Myometrial cell (primary cell): ENCODE results near the genes EXOSC1, MARVELD1 and CRTAC1.

DNA sequence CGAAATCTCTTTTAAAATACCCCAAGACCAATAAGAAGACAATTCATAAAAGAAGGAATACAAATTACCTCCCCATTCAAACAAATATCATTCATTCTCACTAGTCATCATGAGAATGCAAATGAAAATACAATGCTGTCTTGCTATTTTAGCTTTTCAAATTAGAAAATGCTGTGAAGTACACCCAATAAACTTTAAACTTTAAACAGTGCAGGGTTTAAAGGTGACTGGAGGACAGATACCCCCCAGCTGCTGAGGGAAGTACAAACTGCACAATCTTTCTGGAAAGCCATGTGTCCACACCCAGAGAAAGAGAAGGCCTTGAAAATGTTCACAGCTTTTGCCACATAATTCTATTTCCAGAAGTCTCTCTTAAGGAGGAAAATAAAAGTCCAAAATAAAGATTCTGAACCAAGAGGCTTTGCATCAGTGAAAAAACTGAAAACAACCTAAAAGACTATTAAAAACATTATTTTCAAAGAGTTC, 56.5 kb downstream of the PIK3AP1 start:
- RAMPAGE, long total RNA, result no peak

DNA sequence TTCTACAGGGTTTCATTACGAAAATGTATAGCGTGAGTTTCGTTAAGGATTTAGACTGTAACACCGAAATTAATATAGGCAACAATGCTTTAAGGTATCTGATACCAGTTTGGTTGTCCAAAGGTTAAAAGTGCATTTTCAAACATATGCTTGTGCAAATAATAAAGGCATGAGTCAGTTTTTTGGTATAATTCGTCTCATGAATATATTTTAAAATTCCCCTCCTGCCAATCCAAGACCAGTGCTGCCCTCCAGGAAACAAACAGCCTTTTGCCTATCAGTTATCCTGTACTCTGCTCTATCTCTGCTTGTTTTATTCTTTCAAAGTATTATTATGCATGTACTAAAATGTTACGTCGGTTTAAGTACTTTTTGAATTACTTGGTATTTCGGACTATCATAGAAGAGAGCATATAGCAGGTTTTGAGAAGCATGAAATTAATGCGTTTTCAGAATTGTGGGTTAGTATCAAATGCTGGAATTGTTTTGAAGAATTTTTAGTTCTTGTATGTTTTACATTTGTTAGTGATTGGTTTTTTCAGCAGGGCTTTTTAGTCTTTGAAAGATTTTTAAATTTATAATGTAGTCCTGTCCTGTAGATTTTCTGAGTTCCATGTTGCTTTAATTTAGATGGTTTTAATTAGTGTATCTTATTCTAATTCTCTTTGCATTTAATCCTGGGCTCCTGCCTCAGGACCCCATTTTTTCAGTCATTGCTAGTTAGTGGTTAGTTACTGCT, 2.2 kb downstream of the LCOR start:
- RAMPAGE, long total RNA, result no peak

GRCh38 chr10:96947043-96947376, 114.9 kb downstream of the LCOR start:
- RAMPAGE, long total RNA, result no peak

DNA sequence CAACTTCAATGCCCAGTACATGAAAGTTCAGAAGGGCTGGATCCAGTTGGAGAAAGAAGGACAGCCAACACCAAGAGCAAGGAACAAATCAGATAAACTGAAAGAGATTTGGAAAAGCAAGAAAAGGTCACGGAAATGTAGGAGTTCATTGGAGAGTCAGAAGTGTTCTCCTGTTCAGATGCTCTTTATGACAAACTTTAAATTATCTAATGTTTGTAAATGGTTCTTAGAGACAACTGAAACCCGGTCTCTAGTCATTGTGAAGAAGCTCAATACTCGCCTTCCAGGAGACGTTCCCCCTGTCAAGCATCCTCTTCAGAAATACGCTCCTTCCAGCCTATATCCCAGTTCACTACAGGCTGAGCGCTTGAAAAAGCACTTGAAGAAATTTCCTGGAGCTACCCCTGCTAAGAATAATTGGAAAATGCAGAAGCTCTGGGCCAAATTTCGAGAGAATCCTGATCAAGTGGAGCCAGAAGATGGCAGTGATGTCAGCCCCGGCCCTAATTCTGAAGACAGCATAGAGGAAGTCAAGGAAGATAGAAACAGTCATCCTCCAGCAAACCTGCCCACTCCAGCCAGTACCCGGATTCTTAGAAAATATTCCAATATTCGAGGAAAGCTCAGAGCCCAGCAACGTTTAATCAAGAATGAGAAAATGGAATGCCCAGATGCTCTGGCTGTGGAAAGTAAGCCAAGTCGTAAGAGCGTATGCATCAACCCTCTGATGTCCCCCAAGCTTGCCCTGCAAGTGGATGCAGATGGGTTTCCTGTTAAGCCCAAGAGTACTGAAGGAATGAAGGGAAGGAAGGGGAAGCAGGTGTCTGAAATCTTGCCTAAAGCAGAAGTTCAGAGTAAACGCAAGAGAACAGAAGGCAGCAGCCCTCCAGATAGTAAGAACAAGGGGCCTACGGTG, 152.0 kb downstream of the LCOR start:
- RAMPAGE, long total RNA, result no peak

GRCh38 chr10:96985921-96986421, 153.9 kb downstream of the LCOR start:
- RAMPAGE, long total RNA, result no peak

DNA sequence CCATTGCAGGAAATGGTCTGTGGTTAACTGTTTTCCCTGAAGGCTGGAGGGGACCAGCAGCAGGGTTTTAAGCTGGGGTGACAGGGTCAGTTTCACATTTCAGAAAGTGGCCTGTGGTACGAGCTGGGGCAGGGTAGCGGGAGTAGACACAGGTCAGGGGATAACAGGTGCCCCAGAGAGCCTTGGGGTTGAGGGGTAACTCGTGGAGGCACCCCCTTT, 169.0 kb downstream of the SLIT1 start:
- RAMPAGE, long total RNA, result no peak

GRCh38 chr10:97290620-97291498, 1.6 kb downstream of the ARHGAP19 start:
- RAMPAGE, long total RNA, result no peak

DNA sequence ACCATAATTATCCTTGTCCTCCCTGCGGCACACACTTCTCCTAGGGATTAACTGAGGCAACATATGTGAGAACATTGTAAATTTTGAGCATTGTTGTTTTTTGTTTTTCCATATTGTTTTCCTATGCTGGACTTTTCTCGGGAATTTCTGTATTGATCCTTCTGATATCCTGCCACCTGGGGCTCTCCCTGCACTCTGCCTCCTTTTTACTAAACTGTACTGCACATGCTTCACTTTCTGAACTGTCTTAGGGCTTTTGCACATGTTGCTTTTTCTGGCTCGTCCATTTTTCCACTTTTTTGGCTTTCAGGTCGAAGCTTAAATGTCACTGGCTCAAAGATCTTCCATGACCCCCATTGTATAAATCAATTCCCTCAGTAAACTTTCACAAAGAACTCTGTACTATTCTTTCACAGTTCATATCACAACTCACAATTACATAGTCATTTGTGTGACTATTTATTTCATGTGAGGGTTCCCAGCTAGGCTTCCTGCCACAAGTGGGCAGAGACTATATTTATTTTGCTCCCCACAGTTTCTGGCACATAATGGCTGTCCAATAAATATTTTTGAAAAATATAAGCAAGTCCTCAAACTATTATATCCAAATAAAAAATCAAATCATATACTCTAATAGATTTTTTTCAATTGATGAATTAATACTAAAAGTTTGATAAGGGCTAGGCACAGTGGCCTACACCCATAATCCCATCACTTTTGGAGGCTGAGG, 1.5 kb upstream of the ARHGAP19 start:
- RAMPAGE, long total RNA, result no peak

GRCh38 chr10:97445229-97446302, at the start of gene EXOSC1:
Gene EXOSC1 (minus strand): TSS chr10:97446006.
- RAMPAGE, long total RNA, result no peak

- RAMPAGE, long total RNA, result no peak
Measured at GRCh38 chr10:97457971-97458907, 12.3 kb downstream of the ZDHHC16 start.

DNA sequence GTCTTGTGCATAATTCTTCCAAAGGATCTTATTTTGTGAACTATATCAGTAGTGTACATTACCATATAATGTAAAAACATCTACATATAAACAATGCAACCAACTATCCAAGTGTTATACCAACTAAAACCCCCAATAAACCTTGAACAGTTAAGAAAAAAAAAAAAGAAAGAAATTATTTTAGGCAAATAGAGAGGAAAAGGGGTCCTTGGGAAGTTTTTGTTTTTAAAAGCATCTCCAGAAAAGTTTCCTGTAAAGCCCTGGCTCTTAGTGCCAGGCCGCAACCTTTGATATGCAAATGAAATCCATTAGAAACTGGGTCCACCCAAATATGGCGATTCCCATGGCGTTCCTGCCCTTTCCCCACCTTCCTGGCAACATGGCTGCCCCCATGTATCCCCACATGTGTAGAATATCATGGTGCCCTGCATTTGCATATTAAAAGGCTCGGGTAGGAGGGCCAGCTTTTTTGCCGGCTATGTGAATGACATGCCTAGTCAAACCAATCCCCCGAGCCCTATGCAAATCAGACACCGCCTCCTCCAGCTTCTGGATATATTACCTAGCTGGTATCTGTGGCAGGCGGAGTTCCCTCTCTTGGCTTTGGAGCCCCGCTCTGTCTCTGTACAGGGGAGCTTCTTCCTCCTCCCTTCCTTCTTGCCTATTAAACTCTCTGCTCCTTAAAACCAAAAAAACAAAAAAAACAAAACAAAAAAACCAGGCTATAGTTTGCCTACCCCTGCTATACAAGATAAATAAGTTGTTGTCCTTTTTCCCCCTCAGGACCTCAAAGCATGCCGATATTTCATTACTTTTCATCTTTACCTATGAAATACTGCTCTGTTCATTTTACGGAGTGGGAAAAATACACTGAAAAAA, 18.3 kb downstream of the MMS19 start:
- RAMPAGE, long total RNA, result no peak

DNA sequence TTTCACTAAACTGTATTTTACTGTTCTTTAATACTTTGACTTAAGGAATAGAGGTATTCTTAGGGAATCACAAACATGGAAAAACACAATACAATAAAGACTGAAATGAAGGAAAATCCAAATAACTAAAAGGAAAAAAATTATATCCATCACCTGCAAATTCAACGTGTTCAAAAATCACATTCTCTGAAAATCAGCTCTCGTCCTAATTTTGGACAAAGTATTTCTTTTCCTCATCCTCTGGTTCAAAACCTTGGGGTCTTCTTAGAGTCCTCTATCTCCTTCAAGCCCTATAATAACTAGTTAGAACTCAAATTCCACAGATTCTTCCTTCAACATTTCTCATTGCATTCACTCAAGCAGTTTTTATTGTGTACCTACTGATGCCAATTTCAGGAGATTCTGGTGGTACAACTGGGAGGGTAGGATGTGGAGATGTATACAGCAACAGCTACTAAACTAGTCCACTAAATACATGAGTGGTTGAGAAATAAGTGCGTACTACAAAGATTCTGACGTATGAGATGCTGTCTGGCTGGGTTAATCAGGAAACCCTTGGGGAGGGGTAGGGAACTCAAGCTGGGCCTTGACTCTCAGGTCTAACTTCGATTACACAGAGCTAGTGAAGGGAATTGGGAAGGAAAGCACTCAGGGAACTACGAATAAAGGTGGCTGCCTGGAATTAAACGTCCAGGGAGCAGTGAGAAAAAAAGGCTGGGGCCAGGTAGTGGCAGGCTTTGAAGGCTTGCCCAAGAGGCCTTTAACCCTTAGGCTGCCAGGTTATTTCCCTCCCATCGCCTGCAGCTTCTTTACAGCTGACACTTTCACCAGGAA, 3.5 kb downstream of the MMS19 start:
- RAMPAGE, long total RNA, result no peak

- RAMPAGE, long total RNA, result no peak
Measured at GRCh38 chr10:97518893-97519340, 20.2 kb downstream of the UBTD1 start.

- RAMPAGE, long total RNA, result no peak
Measured at GRCh38 chr10:97608839-97609917, 19.7 kb downstream of the C10orf62 start.

DNA sequence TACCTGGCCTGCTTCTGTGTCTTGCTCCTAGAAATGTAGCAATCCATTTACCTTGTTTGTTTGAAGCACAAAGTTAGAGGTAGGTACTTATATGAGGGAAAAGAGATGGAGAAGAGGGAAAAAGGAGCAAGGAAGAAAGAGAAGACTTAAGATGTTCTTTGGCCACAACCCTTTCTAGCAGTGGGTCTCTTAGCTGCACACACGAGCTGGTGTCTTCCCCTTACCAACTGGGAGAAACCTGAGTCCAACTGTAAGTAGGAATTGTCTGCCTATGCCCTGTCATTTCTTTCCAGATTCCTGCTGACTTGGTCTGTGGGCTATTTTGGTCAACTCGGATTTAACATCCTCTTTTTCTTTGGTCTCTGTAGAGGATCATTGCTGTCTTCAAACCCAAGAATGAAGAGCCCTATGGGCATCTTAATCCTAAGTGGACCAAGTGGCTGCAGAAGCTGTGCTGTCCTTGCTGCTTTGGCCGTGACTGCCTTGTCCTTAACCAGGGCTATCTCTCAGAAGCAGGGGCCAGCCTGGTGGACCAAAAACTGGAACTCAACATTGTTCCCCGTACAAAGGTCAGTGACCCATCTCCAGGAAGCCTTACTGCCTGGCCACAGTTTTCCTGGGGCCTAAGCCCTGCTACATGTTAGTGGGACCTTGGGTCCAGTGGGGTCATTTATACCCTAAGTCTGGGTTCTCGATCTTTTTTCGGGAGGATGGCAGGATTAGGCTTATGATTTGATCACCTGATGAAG, 10.3 kb downstream of the PI4K2A start:
- RAMPAGE, long total RNA, result no peak

- RAMPAGE, long total RNA, result no peak
Measured at GRCh38 chr10:97665852-97666861, 20.9 kb downstream of the AVPI1 start.

DNA sequence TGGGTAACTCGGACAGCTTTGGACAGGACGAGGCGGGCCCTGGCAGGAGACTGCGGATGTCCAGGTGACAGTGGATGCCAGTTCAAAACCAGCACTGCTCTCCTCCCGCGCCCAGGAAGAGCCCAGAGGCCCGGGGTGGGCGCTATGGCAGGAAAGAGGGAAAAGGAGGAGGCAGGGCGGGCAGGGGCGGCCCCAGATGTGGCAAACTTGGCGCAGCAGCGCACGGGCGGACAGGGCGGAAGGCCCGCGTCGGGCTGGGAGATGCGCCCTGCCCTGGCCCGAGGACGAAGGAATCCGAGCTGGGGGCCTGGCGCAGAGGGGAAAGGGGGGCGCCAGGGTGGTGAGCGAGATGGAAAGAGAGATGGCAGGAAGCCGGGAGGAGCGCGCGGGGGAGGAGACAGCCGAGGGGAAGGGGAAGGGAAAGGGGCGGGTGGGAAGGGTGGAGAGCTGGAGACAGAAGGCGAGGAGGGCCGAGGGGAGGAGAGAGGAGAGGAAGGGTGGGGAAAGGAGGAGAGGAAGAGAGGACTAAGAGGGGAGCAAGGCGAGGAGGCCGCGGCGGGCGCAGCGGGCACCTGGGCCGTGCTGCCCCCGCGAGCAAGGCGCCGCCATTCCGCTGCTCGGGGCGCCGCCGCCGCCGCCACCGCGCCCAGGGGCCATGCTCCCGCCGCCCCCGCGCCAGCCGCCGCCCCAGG, at the start of gene MARVELD1:
Gene MARVELD1 (plus strand): TSS at position 509 of the 692 bp plus-strand sequence.
- RAMPAGE, long total RNA, result no peak

DNA sequence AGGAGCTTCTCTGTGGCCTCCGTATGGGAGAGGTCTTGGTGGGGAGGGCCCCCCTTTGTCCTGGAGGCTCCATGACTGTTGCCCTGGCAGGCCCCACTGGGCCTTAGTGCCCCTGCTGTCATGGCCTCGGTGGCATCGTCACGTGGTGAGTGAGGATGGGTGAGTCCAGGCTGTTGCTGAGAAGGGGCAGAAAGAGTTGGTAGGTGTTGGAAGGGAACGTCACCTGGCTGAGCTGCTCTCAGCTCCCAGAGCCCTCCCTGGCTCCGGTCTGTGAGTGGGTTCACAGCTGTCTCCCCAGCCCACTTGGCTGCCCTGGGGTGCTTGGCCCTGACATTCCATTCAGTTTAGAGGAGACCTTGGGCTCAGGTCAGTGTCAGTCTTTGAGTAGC, 16.1 kb downstream of the SFRP5 start:
- RAMPAGE, long total RNA, result no peak

- RAMPAGE, long total RNA, result no peak
Measured at GRCh38 chr10:97764382-97765214, 7.2 kb downstream of the SFRP5 start.

- RAMPAGE, long total RNA, result no peak
Measured at GRCh38 chr10:98030382-98031017, at the start of gene CRTAC1. Gene CRTAC1 (minus strand): TSS chr10:98030621.